SJCRH30 (cell line): ENCODE results near the gene AP3D1.

DNA sequence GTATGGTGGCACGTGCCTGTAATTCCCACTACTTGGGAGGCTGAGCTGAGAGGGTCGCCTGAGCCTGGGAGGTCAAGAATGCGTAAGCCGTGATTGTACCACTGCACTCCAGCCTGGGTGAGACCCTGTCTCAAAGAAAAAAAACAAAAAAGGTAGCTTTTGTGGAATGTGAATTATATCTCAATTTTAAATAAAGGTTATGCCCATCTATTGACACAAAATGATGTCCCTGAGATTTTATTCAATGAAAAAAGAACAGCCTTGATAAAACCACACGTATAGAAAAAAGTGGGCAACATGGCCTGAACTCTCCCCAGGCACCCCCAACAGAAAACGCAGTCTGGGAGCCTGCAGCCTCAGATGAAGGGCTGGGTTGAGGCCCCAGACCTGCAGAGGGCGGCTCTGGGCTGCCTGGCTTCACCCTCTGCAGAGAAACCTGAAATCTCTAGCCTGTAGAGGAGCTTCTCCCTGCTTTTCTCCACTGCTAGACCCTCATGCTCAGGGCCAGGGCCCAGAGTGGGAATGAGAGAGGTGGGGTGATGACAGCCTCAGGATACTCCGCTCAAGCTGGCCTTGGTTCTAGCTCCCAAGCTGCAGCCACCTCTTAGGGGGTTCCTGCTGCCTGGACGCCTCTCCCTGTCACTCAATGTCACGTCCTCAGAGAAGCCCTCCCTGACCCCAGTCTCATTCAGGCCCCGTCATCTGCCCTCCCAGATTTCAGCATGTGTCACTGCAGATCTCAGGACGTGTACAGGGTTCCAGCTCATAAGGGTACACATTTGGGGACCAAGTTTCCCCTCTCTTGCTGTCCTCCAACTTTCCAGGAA lies 2.0 kb downstream of the MBD3 start:
- RAMPAGE, long total RNA, result no peak

DNA sequence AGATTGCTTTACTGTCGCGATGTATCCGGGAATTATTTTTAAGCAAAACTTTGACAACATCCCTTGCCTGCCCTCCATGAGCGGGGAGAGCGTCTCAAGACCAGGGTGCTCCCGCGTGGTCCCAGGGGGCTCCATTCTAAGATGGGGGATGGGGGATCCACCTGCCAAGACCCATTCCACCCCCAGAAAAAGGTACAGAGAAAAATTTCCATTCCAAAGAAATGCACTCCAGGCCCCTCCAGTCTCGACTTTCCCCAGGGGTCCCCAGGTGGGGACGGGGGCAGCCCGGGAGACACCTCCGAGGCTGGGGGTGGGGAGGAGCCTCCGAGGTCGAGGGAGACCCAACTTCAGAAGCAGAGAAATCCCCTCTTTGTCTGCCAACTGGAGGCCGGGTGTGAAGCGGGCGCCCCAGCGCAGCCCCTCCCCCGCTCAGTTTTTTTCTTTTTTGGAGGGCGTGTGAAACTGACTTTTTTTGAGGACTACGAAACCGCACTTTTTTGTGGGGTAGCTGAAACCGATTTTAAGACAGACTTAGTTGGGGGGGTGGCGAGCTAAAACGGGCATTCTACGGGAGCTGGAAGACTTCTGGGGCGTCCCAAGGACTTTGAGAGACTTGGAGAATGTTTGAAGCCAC lies 1.3 kb downstream of the TCF3 start:
- RAMPAGE, long total RNA, result no peak

GRCh38 chr19:1790654-1791143 lies 21.4 kb downstream of the ATP8B3 start:
- RAMPAGE, long total RNA, result no peak

- RAMPAGE, long total RNA, result no peak
These were observed 15.0 kb upstream of the ATP8B3 start for GRCh38 chr19:1826865-1827610.

GRCh38 chr19:1855792-1856236 lies 7.5 kb upstream of the REXO1 start:
- RAMPAGE, long total RNA, result no peak

- RAMPAGE, long total RNA, result no peak
These were observed 7.2 kb downstream of the KLF16 start for GRCh38 chr19:1856237-1856504.

GRCh38 chr19:1942325-1942950 lies 1.5 kb downstream of the CSNK1G2 start:
- RAMPAGE, long total RNA, result no peak

GRCh38 chr19:1962122-1962471 lies 21.1 kb downstream of the CSNK1G2 start:
- RAMPAGE, long total RNA, result no peak

DNA sequence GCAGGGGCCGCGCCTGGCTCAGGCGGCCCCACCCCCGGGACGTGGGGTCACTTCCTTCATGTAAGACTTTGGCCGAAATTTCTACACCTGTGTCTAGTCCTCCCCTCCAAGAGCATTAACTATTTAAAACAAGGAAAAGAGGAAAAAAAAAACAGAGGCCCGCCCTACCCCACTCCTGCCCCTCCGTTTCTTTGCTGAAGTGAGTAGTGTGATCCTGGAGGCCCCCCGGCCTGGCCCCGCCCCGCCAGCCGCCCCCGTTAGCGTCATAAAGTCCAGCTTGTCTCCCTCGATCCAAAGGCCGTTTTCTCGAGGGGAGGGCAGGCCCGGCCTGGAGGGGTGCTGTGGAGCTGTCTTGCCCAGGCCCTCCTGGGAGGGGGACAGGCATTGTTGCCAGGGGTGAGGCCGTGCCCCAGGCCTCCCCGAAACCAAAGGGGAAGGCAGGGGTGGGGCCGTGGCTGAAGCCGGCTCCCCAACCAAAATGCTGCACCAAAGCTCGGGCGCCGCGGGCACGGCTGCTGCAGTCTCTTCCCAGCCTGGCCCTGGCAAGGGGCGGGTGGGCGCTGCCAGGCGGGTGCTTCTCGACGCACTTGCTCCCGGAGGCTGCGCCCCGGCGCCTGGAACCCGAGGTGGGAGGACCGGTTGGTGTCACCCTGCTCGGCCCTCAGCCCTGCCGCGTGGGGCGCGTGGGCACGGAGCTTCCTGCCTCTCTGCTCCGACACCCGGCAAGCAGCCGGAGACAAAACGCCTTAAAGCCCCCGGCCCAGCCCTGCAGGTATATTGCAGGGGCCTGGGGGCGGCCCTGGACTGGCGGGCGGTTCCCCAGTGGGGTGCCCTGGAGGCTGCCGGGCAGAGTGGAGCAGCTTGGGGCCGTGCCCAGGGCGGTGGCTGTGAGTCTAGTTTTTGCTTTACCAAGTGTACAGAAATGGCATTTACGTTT lies 34.9 kb downstream of the BTBD2 start:
- RAMPAGE, long total RNA, result no peak

DNA sequence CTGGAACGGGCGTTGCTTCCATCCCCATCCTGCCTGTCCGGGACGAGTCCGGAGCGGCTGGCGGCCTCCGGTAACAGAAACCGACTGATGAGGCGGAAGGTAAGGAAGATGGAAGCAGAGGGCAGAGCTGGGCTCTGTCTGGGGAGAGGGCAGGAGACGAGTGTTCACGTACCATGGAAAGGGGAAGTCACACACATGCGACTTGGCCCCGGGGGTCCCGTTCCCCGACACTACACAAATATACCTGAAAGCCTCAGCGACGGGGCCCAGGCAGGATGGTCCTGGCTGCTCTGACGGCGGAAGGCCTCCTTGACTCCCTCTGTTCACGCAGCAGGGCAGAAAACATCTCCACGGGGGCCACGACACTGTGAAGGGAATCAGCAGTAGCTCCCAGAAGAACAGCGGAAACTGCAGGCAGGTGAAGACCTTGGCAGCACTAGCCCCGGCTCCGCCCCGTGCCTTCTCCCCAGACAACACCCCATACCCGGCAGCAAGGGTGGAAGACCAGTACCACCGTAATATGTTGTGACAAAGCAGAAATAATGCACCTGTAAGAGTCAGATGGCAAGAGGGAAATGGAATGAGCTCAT lies 34.0 kb downstream of the BTBD2 start:
- RAMPAGE, long total RNA, result no peak

- RAMPAGE, long total RNA, result no peak
These were observed 5.4 kb upstream of the MKNK2 start for GRCh38 chr19:2056235-2057144.

DNA sequence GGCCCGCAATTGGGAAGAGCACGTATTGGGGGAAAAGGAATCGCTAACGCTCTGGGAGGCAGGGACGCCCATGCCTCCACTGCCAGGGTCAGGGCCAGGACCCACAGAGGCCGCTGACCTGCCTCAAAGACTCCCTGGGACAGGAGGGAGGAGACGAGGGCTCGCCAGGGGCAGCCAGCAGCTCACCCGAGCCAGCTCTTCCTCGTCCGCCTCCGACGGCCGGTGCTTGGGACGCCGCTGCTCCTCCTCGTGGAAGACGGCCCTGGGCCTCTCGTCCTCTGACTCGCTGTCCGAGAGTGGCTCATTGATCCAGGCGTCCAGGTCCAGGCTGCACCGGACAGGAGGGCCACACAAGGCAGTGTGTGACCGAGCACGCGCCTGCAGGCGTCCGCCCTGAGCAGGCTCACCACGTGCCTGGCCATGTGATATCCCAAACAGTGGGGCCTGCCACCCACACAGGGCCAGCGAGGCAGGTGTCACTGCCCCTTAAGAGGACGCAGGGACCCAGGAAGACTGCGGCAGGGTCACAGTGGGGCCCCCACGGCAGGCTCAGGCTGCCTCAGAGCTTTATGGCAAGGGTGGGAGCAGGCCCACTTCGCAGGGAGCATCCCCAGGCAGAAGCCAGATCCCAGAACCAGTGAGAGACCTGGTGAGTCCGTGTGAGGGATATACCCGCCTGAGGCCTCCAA lies 19.8 kb downstream of the IZUMO4 start:
- RAMPAGE, long total RNA, result no peak

DNA sequence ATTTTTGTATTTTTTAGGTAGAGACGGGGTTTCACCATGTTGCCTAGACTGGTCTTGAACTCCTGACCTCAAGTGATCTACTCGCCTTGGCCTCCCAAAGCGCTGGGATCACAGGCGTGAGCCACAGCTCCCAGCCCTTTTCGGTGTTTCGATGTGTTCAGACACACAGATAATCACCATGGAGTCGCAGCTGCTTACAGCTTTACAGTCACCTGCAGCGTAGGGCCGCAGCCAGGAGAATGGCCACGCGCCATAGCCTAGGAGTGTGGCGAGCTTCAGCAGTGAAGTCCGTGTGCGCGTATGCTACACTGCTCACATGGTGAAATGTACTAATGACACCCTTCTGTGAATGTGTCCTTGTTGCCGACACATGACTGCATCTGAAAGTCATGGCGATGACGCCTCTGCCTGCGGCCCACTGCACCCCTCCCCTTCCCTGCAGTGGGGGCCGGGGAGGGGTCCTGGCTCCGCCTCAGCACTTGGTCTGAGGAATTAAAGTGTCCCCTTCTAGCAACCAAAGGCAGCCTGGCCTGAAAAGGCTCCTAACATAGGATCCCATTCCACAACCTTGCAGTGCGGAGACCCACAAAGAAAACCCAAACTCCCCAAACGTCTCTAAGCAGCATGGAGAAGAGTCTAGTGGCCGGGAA lies 23.6 kb downstream of the AP3D1 start:
- RAMPAGE, long total RNA, result no peak

DNA sequence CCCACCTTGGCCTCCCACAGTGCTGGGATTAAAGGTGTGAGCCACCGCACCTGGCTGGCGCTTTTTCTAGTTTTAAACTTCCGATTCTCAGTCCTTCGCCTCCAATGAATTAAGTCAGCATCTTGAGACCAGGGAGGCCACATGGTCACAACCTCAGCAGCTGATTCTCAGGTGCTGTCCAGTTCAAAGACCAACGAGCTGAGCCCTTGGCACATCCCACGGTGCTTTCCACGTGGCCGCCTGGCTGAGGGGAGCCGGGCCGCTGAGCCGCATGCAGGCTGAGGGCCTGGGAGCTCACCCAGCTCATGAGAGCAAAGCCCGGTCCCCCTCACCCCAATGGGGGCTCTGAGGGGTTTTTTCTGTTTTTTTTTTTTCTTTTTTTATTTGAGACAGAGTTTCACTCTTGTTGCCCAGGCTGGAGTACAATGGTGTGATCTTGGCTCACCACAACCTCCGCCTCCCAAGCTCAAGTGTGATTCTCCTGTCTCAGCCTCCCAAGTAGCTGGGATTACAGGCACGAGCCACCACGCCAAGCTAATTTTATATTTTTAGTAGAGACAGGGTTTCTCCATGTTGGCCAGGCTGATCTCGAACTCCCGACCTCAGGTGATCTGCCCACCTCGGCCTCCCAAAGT lies 8.9 kb downstream of the AP3D1 start:
- RAMPAGE, long total RNA, result no peak

GRCh38 chr19:2150837-2151784 lies at the start of gene AP3D1:
AP3D1 (minus strand) TSS chr19:2151566.
- RAMPAGE, long total RNA, result no peak

DNA sequence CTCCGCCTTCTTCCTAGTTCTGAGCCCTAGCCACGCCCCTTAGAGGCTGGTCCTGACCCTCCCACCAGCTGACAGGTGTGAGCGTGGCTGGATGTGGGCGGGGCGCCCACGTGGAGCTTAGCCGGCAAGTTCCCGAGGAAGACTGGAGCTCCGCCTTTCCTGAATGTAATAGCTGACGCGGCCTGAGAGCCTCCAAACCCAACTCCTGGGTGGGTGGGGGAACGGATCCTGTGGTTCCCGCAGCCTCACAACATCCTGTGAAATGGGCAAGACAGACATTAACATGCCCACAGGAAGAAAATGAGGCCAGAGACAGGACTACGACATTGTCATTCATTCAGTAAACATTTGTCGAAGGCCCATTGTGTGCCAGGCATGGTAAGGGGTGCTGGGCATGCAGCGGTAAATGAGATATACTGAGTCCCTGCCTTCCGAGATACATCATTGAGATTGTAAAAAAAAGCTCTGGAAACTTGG lies 457 bp upstream of the AP3D1 start:
- RAMPAGE, long total RNA, result no peak

DNA sequence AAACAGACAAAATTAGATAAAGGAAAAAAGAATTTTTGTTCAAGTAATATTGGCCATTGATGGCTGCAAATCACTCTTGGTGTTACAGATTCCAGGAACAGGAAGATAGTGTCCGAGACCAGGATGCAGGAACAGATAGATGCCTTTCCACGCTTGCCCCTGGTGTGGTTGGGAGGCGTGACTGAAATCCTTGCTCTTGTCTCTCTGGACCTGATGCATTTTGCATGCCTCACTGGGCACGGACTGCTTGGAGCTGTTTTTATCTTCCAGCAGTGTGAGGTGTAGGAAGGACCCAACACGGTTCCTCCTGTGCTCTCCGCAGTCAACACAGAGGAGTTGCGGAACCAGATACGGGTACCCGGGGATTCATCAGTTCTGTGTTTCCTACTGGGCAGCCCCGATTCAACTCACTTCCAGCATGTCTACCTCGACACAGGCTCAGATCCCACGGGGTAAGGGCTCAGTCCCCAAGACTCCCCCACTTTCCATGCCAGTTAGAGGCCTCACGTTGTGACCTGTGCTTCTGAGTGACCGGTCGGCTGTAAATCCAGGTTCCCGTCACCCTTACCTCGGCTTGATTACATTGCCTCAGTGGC lies 6.5 kb downstream of the DOT1L start:
- RAMPAGE, long total RNA, result no peak

DNA sequence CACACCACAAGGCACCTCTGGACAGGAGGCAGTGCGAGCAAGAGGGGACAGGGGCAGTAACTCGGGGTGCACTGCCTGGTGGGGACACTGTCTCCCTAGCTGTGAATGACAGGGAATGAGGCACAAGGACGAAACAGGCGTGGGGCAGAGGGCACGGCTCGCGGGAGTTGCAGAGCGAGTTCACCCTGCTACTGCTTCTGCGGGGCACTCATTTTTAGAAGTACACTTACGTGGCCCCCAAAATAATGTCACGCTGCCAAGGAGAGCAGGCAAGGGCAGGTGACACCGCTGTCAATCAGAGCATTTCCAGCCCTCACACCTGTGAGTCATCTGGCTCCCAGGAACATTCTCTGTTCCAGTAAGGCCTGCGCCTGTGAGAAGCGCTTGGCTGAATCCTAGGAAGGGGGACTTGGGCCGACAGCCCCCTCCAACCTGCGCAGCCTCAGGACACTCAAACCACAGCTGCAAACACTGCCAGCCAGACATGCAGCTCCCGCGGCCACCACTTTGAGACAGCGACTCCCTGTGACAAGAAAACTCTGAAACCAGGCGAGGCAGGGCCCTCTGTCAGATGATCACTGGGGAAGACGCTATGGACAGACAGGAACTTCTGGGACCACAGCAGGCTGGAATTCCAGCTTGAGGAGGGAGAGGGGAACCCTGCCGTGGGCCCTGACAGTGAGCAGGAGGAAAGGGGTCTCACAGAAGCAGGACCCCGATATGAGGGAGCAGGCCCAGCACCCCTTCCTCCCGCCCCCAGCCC lies 12.7 kb downstream of the DOT1L start:
- RAMPAGE, long total RNA, result no peak

DNA sequence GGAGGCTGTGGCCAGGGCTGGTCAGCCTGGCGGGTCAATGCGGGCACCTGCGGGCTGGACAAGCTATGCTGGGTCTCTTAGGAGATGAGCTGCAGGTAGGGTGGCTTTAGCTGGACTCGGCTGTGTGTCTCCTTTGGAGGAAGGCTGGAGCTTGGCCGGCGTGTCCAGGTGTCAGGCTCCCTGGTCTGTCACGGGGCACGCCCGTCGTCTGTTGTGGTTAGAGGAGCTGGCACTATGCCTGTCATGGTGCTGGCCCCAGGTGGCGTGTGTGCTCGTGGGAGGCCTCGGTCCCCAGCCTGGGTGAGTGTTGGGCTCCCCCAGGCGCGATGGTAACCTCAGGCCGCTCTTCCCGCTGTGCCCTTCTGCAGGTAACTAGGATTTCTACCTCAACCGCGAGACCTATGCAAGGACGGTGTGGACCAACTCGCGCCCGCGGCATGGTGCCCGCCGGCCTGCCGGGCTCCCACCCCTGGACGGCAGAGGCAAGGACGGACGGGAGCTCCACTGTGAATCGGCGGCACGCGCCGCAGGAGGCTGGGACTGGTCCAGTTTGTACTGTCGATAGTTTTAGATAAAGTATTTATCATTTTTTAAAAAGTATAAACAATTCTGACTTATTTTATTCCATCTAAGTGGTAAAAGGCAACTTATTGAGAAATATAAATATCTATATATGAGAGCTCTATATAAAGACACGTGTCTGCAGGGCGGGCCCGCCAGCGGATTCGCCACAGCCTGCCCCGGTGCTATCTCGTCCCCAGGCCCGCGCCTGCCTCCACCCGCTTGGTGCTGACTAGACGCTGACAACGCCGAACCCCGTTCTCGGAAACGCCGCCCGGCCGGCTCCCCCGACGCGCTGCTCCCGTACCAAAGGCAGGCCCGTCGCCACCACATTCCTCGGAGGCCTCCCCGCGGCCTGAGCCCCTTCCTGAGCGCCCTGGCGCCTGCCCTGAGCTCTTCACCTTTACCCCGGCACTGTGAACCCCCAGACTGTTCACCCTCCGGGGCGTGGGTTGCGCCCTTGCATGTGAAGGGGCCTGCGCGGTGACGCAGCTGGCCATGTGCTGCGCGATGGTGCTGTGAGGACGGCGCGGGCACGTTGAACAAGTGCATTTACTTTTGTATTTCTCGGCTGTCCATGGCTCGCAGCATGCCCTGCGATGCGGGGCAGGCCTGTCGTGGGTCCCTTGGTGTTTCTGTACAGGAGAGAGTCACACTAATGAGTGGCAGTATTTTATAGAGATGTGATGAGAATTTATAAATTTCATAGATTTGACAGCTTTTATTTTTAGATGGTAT lies 6.3 kb downstream of the PLEKHJ1 start:
- RAMPAGE, long total RNA, result no peak

GRCh38 chr19:2237203-2237606 lies 581 bp downstream of the SF3A2 start:
- RAMPAGE, long total RNA, result no peak